Camera-type eye (tissue), 1 donor: Measurements from ENCODE around the genes ABCC6 and SMG1.

DNA sequence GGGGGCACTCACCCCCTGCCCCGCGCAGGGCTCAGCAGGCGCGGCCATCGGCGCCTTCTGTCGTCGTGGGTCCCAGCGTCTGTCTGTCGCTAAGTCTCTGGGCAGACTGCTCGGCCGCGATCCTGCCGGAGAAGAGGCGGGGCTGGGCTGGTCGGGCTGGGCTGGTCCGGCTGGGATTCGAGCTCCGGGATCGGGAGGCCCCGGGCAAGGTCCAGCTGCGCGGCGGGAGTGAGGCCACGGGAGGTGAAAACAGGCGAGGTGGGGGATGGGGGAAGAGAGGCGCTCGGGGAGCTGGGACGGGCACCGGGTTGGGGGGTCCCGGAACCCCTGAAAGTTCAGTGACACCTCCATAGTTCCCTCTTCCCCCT lies at the start of gene ABCC6:
Gene ABCC6, minus strand, starts transcription at position 108 of the 368 bp plus-strand sequence.
- RAMPAGE, long total RNA, result no peak

- RAMPAGE, long total RNA, result no peak
Measured at GRCh38 chr16:16804862-16805075, 425.8 kb downstream of the NPIPA7 start.

DNA sequence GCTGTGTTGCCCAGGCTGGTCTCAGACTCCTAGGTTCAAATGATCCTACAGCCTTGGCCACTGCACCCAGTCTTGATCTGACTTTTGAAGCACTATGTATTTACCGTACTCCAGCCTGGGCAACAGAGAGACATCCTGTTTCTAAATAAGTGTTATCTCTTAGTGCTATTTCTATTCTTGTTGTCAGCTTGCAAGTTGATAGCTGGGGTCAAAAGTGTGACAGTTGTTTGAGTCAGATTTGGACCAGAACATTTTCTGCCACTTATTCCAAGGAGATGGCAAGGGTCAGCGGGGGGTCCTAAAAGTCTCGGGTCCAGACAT lies 486.5 kb downstream of the NPIPA7 start:
- RAMPAGE, long total RNA, result no peak

GRCh38 chr16:17082225-17082881 lies 388.4 kb downstream of the XYLT1 start:
- RAMPAGE, long total RNA, result no peak

- RAMPAGE, long total RNA, result no peak
Measured at GRCh38 chr16:17224721-17225779, 245.7 kb downstream of the XYLT1 start.

GRCh38 chr16:17272784-17273644 lies 197.7 kb downstream of the XYLT1 start:
- RAMPAGE, long total RNA, result no peak

DNA sequence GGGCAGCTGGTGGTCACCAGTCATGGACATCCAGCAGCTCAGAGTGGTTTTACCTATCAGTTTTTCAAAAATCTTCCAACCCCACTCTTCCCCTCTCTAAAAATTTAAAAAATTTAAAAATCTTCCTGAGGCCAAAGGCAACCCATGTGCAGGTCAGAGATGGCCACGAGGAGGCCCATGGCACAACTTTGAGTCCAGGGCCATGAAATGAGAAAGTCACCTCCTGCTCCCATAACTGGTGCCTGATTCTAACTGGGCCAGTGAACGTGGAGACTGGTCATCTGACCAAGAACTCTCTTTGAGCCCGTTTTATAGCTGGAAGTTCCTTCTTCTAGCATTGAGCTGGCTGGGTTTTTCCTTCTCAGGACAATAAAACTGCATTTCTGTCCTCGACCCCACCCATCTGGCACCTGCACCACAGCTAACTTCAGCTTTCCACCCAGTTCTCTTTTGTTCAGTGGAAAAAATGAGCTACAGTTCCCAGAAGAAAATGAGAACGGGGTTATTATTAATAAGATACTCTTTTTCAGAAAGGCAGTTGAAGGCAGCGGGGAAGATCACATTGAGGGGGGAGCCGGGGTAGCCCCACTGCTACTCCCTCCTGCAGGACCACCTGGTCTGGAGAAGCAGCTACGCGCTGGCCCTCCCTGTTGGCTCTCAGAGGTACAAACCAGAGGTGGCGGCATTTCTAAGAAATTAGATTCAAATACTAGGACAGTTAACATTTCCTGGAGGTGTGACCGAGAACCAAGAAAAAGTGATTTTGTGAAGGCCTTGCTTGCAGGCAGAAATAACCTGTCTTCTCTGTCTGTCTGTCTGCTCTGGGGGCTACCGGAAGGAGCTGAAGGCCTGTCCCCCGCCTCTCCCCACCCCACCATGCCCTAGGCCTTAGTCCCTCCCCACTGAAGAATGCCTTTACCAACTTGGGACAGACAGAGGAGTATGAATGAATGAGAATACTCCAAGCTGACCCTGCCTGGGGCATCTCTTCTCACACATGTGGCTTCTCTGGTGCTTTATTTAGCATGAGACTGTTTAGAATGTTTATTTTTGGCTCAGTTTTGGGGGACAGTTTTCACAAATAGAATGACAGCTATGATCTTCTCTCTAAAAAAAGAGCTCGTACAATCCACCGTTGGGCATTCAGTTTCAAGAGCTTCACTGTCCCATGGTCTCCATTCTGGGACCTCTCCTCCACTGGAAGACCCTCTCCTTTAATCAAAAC lies 123.9 kb downstream of the XYLT1 start:
- RAMPAGE, long total RNA, result no peak

DNA sequence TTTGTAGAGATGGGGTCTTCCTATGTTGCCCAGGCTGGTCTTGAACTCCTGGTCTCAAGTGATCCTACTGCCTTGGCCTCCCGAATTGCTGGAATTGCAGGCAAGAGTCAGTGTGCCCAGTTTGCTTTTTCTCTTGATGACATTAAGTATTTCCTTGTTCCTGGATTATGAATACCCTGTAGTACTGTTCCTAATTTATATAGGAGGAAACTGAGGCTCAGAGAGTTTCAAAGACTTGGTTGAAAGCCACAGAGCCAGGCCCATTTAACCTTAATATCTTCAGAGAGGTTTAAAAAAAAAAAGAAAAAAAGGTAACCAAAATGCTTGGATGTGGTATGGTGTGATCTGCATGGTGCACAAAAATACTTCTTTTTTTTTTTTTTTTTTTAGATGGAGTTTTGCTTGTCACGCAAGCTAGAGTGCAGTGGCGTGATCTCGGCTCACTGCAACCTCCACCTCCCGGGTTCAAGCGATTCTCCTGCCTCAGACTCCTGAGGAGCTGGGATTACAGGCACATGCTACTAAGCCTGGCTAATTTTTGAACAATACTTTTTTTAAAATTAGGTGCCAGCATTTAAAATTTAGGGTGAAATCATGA lies 101.9 kb downstream of the XYLT1 start:
- RAMPAGE, long total RNA, result no peak

DNA sequence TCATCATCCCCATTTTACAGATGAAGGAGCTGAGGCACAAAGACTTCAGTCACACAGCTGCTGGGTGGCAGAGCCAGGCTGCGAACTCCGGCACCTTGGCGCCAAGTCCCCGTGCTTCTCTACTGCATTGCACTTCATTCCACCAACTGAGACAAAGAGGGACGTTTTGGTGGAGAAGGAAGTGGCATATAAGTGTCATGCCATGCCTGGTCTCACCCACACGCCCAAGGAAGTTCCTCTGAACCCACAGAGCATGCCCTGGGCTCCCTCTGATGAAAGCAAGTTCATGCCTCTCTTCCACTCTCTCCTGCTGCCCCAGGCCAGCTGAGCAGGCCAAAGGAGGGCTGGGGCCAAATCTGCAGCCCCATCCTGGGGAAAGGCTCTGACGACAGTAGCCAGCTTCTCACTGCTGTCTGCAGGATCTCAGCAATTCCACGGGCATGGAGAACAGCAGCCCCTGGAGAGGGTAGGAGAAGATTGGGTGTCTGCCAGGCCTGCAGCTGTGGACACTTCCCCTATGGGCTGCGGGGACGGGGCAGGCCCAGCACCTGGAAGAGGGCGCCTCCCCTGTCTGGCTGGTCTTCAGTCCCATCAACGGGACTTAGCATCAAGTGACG lies 21.8 kb downstream of the XYLT1 start:
- RAMPAGE, long total RNA, result no peak

- RAMPAGE, long total RNA, result no peak
Measured at GRCh38 chr16:17468418-17468904, 2.3 kb downstream of the XYLT1 start.

DNA sequence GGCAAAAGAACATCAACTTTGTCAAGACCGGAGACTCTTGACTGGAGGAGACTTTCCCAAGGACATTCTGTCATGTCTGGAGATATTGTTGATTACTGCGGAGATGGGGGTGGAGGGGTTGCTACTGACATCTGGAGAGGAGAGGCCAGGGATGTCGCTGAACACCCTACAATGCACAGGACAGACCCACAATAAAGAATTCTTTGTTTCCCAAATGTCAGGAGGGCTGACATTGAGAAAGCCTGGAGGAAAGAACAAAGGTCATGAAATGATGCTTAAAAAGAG lies 122.3 kb upstream of the XYLT1 start:
- RAMPAGE, long total RNA, result no peak

DNA sequence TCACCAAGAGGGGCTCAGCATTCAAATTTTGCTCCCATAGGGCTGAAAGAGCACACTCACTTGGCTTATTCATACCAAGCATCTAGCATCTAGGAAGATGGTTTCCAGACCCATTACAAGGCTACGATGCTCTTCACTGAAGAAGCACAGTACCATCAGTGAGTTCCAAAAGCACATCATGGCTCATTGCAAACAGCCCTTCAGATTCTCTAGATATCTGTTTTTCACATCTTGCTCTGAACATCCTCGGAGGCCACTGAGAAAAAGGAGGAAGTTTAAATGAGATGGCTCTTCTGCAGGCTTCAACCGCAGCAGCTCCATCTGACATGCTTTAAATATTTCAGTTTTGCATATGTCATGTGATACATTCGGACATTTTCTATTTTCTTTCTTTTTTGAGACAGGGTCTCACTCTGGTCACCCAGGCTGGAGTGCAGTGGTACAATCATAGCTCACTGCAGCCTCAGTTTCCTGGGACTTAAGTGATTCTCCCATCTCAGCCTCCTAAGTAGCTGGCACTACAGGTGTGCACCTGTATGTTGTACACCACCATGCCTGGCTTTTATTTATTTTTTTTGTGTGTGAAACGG lies 396.8 kb downstream of the NPIPA8 start:
- RAMPAGE, long total RNA, result no peak

DNA sequence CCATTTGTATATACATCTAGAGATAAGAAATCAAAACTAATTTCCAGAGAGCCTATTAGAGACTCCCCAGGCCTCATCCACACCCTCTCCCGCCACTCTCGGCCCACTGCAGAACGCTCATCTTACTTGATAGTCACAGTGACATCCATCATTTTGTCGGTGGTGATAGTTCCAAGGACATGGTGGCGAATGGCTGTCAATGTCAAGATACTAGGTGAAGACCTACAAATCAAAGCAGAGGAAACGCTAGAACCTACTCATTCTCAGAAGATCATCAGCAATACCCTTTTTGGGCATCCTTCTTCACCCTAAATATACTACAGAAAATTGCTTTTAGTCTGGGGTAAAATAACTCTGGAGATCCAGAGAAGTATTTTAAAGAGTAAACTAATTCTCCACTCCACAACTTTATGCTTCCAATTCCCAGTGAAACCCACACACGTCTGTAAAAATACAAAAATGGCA lies 38.1 kb downstream of the NOMO2 start:
- RAMPAGE, long total RNA, result no peak

- RAMPAGE, long total RNA, result no peak
Measured at GRCh38 chr16:18792701-18793506, 2.8 kb upstream of the RPS15A start.

- RAMPAGE, long total RNA, result no peak
Measured at GRCh38 chr16:18925246-18926502, at the start of gene SMG1. Gene SMG1 (minus strand): TSS chr16:18926408.

- RAMPAGE, long total RNA, result no peak
Measured at GRCh38 chr16:19167538-19167990, 476 bp upstream of the SYT17 start.

- RAMPAGE, long total RNA, result no peak
Measured at GRCh38 chr16:19192677-19193289, 24.7 kb downstream of the SYT17 start.

- RAMPAGE, long total RNA, result no peak
Measured at GRCh38 chr16:19381263-19381816, 36.3 kb upstream of the TMC5 start.

GRCh38 chr16:19392224-19392833 lies 25.4 kb upstream of the TMC5 start:
- RAMPAGE, long total RNA, result no peak

DNA sequence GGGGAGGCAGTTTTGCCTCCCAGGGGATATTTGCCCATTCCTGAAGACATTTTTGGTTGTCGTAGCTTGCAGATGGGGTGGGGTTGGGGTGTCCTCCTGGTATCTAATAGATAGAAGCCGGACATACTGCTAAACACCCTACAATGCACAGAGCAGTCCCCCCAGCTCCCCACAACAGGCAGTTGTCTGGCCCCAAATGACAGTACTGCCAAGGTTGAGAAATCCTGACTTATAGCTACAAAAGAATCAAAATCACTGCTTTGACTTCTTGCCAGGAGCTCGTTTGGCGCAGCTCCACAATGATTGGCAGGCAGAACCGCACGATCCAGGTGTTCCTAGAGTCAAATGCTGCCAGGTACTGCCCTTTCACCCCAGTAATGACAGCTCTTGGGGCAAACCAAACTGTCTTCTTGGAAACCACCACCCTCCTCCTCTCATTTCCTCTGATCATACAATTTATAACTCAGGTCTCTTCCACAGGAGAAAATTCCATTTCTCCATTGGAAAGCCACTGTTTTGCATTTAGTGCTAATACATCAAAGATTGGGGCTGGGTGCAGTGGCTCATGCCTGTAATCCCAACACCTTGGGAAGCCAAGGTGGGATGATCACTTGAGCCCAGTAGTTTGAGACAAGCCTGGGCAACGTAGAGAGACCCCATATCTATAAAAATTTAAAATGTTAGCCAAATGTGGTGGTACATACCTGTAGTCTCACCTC lies 2.2 kb upstream of the TMC5 start:
- RAMPAGE, long total RNA, result no peak